LHCN-M2 (cell line): ENCODE data around the genes IQCJ and IQCJ-SCHIP1.

DNA sequence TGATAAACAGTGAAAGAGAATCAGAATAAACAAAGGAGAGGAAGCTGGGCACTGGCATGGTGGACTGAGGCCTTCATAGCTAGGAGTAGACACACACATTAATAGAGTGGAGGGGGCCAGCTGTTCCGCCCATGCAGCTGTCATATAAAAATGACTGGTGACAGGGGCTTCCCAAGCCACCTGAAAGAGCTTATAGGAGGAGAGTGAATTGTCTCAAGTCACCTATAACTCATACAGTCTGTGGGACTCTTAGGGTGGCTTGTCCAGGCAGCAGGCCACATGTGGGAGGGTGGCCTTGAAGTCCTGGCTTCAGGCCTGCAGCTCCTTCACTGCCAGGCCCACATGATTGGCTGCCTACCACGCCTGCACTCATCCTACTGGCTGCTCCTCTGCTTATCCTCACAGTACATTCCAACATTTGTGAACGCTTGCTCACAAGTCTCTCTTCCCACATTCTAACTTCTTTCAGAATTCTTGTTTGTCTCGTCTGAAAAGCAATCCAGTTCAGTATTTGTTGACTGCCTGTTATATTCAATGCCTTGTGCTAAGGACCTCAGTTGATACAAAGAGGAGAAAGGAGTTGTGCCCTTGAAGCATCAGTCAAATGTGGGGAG lies 41.1 kb upstream of the TIPARP start:
- RAMPAGE, long total RNA, result no peak

- RAMPAGE, long total RNA, result no peak
These were observed 1.3 kb downstream of the TIPARP start for GRCh38 chr3:156675866-156675969.

DNA sequence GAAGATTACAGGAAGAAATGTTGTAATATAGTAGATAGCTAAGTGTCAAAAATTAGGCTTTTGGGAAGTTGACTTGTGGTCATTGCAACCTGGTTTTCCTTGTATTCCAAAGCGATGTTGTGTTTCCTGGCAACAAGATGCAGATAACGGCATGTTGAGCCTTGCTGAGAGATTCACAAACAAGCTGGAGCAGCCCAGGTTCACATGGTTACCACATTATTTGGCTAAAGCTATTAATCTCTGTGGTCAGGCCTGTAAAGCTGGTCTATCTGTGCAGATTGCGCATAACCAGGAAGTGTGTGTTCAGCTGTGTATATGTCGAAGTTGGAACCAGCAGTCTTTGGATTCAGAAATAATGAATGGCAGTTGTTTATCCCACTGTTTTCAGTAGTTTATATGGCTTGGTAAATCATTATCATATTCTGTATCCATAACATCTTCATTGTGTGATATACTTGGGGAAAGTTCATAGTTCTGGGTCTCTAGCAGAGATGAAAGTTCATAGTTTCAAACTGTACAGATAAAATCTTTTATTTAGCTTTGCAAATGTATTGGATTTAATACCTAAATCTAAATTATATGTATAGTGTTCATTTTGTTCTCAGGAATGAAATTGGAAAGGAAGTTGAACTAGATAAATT lies 6.7 kb downstream of the TIPARP start:
- RAMPAGE, long total RNA, result no peak

DNA sequence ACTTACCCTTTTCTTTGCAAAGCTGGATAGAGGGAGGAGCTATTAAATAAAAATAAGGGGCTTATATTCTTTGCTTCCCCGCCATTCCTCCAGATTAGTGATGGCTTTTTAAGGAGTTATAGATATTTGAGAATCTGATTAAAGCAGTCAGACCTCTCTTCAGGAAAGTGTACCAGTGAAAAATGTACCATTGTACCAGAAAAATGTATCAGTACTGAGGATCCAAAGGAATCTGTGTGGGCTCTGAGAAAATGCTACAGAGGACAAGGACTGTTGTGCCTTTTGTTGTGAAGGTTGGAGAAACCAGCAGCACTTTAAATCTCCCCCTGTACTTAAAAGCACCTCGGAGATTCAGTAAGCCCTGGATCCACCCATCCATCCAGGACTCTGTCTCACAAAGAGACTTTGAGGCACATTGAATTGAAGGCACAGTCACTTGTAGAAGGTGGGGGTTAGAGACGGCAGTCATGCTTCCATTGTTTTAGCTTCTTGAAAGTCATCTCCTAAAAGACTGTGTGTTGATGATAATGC lies 27.2 kb downstream of the TIPARP start:
- RAMPAGE, long total RNA, result no peak

- RAMPAGE, long total RNA, result no peak
These were observed 89.5 kb downstream of the CCNL1 start for GRCh38 chr3:157070453-157070792.

- RAMPAGE, long total RNA, result no peak
These were observed 78.4 kb downstream of the CCNL1 start for GRCh38 chr3:157081381-157082153.

- RAMPAGE, long total RNA, result no peak
These were observed 56.6 kb downstream of the CCNL1 start for GRCh38 chr3:157103237-157103786.

DNA sequence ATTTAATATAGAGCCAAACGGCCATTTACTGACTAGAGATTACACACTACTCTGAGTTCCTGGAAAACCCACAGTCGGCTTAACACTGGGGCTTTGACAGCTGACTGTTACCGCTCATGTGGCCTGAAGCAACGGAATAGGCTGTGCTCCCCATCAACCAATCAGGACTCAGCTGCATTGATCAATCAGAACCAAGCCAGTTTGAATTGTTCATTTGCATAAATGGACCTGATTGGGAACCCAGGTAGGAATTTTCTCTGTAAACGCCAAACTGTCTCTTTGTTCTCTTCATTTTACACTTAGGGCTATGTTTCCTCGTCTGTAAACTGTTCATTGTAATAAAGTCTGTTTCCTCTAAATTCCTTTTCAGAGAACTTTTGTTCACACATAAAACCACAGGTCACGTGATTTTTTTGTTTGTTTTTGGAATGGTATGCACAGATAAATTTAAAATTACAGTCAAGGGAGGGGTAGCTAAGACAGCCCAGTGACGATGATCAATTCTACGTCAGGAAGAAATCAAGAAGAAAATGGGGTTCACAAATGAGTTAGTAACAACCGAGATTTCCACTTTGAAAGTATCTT lies 40.4 kb downstream of the CCNL1 start:
- RAMPAGE, long total RNA, result no peak

DNA sequence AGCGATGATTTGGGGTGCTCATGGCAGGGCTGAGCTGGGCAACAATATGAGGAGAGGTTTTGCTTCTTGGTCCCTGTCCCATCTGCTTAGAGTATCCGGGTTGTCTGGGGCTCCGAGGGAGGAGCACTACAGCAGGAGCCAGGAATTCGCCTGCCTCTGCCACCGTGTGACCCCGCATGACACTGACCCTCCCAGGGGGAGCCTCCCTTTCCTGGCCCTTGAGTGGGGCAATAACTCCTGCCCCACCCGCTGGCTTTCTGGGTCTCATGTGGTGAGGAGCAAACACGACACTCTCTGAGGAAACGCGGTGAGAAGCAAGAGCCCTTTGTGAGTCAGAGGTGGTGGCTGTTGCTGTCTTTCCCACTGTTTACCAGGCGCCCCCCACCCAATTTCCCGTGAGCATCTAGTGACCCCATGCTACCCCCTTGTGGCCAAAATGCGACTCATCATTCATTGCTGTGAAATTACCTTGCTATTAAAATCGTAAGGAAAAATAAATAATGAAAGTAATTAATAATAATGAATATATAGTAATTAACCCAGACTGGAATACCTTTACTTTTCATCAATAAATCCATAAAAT lies 29.5 kb downstream of the CCNL1 start:
- RAMPAGE, long total RNA, result no peak

GRCh38 chr3:157174099-157174574 lies 14.2 kb upstream of the CCNL1 start:
- RAMPAGE, long total RNA, result no peak

- RAMPAGE, long total RNA, result no peak
These were observed 55.2 kb upstream of the PTX3 start for GRCh38 chr3:157381304-157381926.

- RAMPAGE, long total RNA, result no peak
These were observed 20.5 kb downstream of the RARRES1 start for GRCh38 chr3:158711732-158712203.

DNA sequence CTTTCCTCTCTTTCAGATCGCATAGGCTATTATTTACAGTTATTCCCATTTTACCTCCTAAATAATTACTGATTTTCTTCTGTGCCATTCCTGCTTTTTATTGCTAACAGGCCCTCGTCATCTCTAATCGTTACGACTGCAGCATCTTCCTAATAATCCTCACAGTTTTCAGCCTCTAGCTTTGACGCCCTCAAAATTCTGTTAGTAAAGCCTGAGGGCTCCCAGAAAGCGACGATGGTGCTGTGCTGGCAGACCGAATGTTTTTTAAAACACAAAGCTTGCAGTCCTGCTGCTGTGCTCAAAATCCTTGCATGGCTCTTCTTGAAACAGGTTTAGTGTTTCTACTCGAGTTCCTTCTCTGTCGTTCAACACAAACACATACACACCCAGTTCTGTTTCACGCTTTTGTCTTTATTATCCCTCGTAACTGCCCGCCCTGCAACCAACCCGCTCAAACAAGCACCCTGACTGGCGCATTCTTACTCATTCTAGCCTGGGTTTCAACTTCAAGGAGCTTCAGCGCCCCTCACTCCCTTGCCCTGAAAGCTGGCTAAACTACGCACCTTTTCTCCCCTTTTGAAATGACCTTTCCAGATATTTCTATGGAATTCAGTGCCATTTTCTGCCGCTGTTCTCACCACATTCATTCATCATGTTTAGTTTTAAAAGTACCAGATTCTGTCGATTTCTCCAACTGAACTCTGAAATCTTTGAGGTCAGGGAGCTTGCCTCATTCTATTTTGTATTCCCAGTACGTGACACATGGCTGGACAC lies 800 bp upstream of the MFSD1 start:
- RAMPAGE, long total RNA, result no peak

GRCh38 chr3:159069100-159069530 lies at the start of gene IQCJ:
IQCJ (plus strand) TSS chr3:159069319.
- RAMPAGE, long total RNA, result no peak

GRCh38 chr3:159187690-159188145 lies 85.3 kb upstream of the IQCJ-SCHIP1 start:
- RAMPAGE, long total RNA, result no peak

DNA sequence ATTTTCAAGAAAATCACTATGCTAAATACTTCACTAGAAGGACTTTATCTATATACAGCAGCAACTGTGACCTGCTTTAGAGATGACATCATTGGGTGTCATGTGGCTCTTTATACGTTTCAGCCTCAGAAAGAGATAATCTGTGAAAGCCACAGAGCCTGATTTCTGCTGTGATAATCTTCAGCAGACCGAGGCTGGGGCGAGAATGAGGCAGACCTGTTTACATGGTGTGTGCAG lies at the start of gene IQCJ-SCHIP1:
TSS of gene IQCJ-SCHIP1 (plus strand) at position 128 of the 237 bp plus-strand sequence.
- RAMPAGE, long total RNA, result no peak

DNA sequence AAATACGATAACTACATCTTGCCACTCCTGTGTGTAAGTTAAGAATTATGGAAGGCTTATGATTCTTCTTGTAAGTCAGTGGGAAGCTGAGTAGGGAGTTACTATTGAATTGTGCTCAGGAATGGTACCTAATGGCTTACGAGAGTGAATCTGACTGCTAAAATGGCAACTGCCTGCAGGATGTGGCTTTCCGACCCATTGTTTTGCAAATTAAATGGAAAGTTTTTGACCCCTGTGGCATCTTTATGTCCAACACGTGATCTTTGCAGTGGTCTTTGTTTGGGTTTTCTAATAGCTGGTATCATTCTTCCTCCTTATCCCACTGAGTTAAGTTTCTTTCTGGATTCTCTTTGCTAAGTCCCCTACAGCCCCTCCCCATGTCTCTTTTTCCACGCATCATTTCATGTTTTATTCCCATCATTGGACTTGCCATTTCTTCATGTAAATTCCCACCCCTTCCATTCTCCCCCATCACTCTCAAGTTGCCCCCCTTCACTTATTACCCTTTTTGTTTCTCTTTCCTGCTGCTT lies 287.2 kb downstream of the IQCJ-SCHIP1 start:
- RAMPAGE, long total RNA, result no peak

DNA sequence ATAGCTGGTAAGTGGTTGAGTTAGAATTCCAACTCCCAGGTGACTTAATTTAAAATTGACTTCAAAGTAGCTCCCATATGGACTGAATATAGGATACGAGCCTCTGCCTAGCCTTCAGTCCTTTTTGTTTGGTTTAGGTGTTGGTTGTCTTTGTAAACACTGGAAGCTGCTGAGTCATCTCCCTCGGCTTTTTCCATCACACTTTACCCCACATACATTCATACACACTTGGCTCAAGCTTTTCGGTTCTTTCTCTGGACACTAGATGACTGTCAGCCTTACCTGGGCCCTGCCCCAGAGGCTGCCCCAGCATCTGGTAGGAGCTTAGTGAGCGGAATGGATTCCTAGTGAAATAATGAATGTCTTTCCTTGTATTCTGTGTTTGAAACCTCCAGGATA lies 438.1 kb upstream of the C3orf80 start:
- RAMPAGE, long total RNA, result no peak

DNA sequence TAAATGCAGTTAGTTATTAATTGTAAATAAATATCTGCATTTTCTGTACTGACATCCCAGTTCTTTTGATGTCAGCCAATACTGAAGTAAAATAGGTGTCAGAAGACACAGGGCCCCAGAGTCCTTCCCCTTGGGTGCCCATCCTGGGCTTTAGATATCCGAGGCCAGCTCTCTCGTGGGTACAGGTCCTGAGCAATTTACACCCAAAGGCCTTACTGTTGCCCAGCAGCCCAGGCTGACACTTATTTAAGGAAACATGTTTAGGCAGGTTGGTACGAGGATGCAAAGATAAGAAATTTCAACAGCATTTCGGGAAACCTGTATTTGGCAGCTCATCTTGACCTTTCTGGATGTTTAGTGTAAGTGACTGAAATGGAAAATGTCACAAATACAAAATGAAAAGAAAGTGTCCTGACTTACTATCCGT lies 366.6 kb upstream of the C3orf80 start:
- RAMPAGE, long total RNA, result no peak

- RAMPAGE, long total RNA, result no peak
These were observed 313.9 kb upstream of the C3orf80 start for GRCh38 chr3:159911104-159911839.